Airway epithelial cell (primary cell): ENCODE results near the genes TNNI3K and GIPC2.

DNA sequence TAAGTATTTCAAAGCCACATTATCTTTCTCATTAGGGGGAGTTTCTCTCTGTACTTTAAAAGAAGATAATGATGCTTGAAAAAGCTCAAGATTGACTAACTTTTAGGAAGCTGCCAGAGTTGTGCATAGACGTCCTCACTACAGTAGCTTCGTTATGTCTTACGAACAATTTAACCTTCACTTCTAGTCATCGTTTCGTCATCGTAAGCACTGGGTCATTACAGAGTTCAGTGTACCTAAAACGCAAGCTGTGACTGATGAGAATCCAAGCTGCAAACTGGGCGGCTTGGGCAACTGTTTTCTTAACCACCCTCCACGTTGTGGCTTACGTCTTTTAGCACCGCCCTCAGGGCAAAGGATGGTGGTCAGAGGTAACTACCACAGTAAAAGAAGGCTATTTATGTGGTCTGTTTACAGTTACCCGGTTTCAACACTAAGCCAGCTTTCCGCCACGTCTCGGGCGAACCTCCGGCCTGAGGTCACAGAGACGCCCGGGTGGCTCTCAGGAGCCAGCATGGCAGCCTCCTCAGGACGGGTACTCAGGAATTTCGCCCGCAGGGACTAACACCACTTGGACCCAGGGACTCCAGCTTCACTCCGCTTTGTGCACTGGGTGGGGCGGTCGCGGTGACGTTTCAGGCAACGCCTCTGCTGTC is 447 bp upstream of the CTH start:
- RAMPAGE, long total RNA: no peak

DNA sequence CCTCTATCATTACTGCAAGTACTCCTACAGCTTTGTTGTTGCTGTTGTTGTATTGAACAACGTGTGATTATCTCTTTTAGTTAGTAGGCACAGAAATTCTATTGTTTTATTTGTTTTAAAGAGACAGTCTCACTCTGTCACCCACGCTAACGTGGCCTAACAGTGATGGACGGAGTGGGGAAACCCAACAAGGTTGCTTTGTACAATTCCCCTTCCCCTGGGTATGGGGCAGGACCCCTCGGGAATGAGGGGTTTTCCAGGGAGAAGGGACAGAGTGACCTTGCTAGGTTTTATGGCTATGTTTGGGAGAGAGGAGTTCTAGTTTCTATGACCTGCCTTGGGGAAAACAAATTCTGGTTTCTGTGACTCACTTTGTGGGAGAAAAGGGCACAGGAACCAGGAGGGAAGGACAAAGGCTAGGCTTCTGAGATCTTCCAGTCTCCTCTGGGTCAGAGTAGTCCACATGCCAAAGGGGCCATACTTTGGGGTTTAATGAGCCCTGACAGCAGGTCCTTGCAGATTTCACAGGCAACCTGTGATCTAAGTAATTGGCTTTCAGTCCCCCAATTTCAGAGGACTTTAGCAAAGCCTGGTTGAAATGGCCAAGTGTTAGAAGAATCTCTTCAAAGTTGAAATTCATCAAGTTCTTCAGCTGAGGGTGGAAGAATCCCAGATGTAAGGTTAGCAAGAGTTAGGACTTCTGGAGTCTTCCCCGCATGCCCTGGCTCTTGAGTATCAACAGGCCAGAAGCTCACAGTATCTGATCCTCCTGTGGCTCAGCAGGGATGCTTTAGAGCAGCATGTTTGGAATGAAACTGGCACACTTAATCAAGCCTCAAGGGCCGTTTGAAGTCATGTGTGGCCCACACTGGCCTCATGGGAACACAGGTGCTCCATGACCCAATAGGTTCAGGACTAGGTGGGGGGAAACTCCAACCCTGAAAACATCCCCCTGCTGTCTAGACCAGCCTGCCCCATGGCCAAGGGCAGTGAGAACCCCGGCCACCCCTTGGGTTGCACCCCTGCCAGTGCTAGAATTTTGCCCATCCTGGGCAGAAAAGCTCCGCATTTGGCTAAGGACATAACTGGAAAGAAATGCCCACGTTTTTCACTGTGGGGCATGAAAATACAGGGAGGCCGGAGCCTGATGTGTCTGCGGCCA is 5.7 kb upstream of the PTGER3 start:
- RAMPAGE, long total RNA: no peak

DNA sequence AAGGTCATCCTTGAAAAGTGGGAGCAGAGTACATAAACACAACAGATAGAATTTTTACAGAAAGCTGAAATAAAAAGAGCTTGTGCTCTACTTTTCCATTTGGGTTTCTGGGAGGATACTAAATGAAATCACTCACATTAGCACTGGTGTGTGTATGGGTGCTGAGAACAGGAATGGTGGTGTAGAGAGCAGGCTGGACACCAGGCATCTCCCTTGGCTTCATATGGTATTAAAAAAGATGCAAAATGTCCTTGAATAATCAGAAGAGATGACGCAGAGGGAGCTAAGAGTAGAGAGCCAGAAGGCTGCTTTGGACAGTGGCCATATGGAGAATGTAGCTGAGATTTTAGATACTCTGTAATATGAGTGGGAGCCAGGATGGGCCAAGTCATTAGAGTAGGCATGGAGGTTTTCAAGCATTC is 112.3 kb upstream of the ZRANB2 start:
- RAMPAGE, long total RNA: no peak

DNA sequence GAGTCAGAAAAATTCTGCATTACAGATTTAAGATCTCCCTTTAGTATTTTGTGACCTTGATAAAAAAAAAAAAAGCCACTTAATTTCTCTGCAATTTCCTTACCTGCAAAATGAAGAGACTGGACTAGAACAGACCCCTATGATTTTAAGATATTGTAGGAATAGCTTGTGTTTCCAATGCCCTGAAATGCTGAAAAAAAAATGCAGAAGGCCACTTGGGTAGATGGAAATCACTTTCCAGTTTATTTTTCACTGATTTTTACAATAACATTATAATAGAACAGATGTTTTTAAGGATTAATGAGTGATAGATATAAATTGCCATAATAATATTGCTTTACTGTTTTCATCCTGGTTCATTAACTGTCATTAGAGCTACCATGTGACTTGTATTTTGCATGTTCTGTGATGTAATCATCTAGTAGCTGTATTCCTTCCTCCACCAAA is 143.5 kb upstream of the ZRANB2 start:
- RAMPAGE, long total RNA: no peak

DNA sequence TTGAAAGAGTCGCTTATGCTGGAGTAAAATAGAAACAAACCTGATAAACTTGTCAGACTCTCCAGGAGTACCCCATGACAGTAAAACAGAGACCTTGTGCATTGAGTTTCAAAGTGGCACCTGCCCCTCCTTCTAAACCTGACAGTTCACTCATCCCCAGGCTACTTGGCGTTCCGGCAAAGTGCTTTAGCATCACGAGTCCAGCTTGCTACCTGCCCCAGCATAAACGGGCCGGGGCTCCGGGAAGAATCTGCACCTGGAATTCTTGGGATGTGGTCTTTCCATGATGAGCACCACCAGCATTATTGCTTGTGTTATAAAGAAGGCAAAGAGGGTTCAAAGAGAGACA is 441 bp downstream of the NEGR1 start:
- RAMPAGE, long total RNA: no peak

DNA sequence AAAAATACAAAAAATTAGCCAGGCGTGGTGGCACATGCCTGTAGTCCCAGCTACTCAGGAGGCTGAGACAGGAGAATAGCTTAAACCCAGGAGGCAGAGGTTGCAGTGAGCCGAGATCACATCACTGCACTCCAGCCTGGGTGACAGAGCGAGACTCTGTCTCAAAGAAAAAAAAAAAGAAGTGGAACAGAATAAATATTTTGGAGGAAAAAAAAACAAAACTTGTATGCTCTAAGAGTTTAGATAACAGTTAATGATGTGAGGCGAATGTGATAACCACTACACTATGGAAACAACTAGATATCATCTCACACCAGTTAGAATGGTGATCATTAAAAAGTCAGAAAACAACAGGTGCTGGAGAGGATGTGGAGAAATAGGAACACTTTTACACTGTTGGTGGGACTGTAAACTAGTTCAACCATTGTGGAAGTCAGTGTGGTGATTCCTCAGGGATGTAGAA is 391.3 kb downstream of the LRRIQ3 start:
- RAMPAGE, long total RNA: no peak

DNA sequence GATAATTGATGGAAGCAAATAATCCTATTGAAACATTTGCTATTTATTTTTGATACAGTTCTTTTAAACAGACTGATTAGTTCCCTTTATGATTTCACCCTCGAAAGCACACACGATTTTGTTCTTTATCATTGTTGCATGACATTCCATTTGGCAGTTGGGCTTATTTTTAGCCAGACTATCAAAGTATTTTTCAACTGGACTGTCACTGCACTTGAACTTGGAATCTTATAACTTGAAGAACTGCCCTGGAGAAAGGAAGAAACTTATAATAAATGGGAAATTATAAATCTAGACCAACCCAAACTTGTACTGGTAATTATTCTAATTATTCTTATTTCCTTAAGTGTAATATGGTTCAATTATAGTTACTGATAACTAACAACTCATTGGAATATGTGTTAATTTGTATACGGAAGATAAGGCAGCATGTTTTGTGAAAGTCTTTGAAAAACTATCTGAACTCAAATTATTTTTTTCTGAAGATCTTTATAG is at the start of gene TNNI3K:
Gene TNNI3K (plus strand): TSS at position 211 of the 495 bp plus-strand sequence.
- RAMPAGE, long total RNA: no peak

DNA sequence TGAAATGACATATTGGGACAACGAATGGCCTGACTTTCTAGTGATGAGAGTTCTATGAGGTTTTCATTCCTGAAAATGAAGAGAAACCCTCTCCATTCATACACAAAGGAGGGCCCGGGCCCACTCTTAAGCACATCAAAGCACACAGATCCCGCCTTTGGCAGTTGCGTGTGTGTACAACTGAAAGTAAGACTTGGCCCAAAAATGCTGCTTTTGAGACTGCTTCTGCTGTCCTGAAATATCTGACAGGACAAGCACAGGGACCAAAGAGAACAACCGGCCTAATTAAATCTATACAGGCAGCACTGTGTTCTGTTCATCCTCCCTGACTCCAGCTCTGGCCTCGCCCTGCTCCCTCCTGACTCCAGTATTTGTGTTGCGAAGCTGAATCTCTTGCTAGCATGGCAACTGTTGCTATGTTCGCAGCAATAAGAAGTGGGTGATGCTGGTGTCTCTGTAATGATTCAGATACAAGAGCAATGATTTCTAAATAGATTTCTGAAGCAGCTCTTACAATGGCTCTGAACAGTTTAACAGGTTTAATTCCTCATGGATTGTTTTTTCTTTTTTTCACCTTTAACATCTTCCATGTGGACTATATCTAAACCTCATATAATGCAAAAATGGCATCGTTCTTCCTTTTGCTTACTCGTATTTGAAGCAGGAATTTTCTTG is 7.3 kb downstream of the LRRC53 start:
- RAMPAGE, long total RNA: no peak

DNA sequence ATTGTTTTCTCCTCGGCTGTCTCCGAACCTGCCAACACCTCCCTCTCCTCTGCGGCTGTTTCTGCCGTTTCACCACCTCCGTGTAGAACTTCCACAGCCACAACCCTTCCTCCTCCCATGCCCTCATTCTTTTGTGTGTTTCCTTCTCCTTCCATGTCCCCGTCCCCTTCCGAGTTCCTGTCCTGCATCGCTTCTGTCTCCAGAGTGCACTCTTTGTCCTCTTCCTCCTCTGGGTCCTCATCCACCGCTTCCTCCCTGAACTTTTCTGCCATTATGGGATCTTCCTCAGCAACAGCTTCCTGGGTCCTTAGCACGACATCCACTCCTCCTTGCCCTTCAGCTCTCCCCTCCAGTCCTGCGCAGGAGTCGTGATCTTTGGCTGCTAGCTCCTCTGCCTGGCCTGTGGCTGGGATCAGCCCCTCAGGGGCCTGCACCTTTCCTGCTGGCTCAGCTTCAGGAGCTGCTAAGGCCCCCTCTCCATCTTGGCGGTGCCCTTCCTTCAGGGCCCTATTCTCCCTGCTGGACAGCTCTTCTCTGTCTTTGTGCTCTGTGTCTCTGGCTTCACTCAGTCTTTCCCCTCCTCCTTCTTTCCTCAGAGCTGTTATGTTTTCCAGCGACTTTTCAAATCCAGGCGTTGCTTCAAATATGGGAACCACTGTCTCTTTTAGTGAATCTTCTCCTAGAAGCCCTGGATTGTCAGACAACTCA is 59.3 kb upstream of the LRRC53 start:
- RAMPAGE, long total RNA: no peak

DNA sequence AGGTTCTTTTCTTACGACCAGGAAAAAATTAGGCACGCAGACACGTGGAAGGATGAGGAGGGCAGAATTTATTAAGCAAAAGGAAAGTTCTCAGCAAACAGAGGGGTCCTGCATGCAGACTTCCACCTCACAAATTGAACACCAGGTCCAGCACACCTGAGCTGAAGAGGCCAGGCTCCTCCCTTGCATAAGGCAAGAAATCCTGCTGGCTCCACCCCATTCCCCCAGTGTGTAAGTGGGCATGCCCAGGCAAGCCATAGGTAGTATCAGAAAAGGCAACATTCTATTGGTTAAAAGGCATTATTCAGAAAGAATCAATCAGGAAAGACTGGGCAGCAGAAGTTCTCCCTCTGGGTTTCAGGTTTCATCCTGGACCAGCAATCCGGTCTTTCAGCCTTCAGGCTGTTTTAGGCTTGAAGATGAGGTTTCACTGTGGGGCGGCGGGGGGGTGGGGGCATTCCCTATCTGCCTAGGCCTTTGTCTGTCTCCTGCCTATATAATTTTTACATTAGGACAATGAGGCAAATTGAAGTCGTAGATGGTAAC is 42.1 kb upstream of the LHX8 start:
- RAMPAGE, long total RNA: no peak

- RAMPAGE, long total RNA: no peak
These were observed 51.8 kb upstream of the ACADM start for GRCh38 chr1:75672442-75673284.

DNA sequence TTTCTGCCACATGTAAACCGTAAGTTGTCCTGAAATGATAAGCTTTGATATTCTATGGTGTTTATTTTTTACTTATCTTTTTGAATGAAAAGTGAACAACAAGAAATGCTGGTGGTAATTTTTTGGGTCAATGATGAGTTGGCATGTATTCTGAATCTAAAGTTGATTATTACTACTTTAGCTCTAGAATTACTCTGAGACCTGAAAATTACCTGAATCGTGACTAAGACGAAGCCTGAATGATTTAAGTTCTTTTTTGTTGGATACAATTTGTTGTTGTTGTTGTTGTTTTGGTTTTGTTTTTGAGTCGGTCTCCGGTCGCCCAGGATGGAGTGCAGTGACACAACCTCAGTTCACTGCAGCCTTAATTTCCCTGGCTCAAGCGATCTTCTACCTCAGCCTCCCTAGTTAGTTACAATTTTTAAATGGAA is 906 bp downstream of the RABGGTB start:
- RAMPAGE, long total RNA: no peak

DNA sequence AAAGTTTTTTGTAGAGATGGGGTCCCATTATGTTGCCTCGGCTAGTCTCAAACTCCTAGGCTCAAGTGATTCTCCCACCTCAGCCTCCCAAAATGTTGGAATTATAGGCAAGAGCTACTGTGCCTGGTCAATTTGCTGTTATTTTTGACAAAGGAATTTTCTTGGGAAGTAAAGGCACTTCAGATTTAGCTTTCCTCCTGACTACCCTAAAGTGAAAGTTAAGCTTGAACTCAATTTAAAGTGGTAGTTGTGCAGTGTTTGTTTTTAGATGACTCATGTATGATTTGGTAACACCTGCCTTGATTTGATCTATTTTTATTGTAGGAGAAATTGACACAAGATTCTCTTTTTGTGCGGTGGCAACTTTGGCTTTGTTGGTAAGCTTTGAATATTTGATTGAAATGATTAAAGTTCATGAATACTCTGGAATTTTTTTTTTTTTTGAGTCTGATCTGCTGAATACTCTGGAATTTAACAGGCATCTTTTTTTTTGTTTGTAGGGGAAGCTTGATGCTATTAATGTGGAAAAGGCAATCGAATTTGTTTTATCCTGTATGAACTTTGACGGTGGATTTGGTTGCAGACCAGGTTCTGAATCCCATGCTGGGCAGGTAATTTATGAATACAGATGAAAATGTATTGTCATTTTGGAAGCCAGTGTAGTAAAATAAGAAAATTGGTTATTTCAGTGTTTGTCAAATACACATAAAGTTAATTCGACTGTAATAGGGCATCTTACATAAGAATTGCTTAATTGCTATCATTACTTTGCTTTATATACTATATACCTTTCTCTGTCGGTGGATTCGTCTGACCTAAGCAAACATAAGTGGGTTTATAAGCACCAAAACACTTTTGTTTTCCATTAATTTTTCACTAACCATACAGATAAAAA is 5.2 kb downstream of the RABGGTB start:
- RAMPAGE, long total RNA: no peak

DNA sequence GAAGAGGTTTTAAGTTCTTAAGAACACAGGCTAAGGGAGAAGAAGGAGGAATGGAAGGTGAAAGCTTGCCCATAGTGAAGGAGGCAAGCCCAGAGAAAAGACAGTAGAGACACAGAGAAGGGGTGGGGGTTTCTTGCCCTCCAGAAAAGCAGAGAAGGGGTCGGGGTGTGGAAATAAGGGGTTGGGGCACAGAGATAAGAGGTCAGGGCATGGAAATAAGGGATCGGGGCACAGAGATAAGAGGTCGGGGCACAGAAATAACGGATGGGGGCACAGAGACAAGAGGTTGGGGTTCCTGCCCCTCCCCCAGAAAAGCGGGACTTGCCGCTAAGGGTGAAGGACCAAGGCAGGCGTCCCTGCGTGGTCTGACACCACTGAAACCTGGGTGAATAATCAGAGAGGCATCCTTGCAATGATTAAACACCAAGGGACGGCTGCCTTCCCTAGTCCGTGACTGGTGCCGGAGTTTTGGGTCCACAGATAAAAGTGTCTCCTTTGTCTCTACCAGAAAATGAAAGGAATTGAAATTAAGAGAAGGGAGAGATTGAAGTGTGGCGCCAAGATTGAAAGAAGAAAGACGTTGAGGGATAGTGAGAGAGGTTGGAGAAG is 32.0 kb downstream of the ST6GALNAC5 start:
- RAMPAGE, long total RNA: no peak

GRCh38 chr1:77564300-77565473 is 117.8 kb downstream of the ZZZ3 start:
- RAMPAGE, long total RNA: no peak

DNA sequence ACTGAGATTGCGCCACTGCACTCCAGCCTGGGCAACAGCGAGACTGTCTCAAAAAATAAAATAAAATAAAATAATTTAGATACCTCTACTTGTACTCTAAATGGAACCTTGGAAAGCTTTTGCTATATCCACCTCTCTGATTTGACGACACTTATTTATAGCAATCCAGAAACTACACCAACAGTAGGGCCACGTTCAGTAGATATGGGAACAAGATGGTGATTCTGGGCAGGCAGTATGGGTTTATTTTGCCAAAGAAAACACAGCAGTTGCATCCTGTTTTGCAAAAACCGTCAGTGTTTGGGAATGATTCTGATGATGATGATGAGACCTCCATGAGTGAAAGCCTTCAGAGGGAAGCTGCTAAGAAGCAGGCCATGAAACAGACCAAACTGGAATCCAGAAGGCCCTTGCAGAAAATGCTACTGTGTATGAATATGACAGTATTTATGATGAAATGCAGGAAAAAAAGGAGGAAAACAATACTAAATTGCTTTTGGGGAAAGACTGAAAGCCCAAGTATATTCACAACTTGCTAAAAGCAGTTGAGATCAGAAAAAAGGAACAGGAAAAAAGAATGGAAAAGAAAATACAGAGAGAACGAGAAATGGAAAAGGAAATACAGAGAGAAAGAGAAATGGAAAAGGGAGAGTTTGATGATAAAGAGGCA is 41.4 kb upstream of the NEXN start:
- RAMPAGE, long total RNA: no peak

- RAMPAGE, long total RNA: no peak
These were observed 12.4 kb downstream of the FUBP1 start for GRCh38 chr1:77966511-77966893.

- RAMPAGE, long total RNA: no peak
These were observed 9.2 kb downstream of the FUBP1 start for GRCh38 chr1:77969646-77970156.

- RAMPAGE, long total RNA: no peak
These were observed at the start of gene GIPC2 for GRCh38 chr1:78045702-78046927. Gene GIPC2, plus strand, starts transcription at chr1:78045966.

GRCh38 chr1:78096896-78097136 is 51.0 kb downstream of the GIPC2 start:
- RAMPAGE, long total RNA: no peak